Ureter (tissue), 1 donor: ENCODE data around the genes GPR149 and SSR3.

DNA sequence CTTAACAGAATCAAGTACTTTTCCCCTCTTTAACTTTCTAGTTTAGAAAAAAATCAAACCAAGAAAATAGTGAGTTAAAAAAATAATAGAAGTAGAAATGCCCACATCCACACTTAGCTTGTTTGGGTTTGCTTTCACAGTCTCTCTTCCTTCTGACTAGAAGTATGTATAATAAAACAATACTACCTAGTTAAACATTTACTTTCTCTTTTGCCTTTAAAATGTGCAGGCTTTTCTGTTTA, 1.9 kb downstream of the P2RY1 start:
- PRO-cap: no peak

DNA sequence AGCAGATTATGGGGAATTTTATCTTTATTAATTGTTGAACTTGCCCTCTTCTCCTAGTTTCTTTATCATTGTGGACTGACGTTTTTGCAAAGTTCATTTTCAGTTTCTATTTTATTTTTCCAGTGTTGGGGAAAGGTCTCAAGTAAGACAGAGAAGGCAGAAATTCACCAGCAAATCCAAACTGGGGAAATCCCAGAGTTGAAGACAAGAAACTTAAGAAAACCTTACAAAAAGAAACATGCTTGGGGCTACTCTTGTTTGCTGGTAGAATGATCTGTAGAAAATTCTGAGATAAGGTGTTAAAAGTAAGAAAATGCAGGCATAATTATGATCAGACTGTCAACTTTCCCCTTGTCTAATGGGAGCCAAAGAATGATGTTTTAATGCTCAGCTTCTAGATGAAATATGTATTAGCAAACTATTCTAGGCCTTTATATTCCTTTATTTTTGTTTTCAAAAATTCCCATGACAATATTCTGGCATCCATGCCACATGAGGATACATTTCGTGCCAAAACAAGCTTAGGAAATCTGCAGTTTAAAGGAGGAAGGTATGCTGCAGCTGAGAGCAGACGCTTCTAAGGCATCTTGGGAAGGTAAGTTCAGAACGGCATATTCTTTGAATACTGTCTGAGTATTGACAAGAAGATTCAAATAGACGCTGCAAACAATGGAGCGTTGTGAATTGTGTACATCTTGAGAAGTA, 158.4 kb downstream of the RAP2B start:
- PRO-cap: no peak

DNA sequence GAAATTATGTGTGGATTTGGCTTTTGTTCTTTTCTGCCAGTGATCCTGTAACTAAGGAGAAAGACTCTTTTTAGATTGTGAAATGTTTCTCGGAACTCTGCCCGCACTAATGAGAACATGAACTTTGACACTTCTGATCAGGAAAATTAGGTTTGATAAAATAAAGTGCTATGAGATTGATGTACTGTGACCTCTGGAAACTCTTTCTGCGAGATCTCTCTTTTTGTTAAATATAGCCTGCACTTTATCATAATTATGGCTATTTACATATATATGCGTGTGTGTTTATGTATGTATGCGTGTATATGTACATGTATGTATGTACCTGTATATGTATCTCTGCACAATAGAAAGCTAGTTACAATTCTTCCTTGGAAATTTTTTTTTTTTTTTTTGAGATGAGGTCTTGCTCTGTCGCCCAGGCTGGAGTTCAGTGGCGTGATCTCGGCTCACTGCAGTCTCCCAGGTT, 8.6 kb downstream of the ARHGEF26 start:
- PRO-cap: no peak

GRCh38 chr3:154429968-154430309, at the start of gene GPR149:
Gene GPR149 (minus strand): TSS chr3:154430190.
- PRO-cap: no peak

DNA sequence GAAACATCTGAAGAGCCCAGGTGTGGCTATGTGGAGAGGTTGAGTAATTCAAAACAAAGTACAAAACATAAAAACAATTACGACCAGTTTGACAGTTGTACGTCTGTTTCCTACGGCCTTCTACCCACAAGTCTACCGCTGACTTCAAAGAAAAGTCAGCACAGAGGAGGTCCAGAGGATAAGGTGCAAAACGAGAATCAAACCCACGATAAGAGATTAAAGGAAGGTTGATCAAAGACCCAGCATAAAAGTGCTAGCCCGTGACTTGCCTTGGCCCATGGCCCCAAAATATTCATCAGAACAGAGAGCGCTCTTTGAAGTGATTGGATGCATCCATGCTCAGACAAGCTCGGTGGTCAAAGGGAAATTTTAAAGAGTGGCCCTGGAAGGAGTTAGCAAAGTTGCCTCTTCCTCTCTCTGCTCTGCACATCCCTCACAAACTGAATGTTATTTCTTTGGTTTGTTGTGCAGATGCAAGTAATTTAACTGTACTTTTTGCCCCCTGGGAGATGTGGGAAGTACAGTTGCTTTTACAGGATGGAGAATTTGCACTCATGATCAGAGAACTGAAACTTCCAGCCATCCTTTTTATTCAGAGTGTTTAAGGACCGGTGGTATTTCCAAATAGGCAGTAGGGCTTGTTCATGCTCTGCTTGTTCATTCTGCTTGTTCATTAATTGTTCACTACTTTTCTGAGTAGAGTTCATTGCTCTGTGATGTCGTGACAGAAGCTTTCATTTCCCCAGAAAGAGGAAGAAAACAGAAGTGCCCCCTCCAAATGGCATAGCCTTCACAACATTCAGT, 31.1 kb downstream of the MME start:
- PRO-cap: no peak

DNA sequence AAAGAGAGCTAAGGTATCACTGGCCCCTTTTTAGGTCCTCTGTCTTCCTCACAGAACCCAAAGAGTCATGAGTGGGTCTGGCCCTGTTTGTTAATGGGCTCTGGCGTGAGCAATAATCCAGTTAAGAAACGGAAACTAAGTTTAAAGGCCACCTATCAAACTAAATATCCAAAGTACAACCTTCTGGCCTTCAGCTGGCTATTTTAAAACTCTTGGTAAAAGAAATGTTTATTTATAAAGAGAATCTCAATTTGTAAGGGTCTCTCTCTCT, 71.0 kb upstream of the STRIT1 start:
- PRO-cap: no peak

DNA sequence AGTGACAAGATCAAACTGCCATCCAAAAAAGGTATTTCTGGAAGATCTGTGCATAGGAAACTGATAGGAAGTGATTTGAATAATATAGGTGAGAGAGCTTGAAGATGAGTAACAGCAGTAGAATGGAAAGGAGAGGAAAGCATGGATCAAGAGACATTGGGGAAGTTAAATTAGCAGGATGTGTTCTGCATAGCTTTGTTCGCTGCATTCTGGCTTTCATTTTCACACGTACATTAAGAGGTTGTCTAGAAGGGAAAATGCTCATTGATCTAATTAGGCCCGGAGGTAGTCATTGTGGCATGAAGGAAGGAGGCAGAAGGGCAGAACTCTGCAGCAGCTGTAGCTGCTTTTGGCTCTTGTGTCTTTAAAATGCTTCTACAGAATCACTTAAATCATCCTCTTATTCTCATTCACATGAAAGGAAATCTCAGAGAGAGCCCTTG, 40.2 kb downstream of the KCNAB1 start:
- PRO-cap: no peak

DNA sequence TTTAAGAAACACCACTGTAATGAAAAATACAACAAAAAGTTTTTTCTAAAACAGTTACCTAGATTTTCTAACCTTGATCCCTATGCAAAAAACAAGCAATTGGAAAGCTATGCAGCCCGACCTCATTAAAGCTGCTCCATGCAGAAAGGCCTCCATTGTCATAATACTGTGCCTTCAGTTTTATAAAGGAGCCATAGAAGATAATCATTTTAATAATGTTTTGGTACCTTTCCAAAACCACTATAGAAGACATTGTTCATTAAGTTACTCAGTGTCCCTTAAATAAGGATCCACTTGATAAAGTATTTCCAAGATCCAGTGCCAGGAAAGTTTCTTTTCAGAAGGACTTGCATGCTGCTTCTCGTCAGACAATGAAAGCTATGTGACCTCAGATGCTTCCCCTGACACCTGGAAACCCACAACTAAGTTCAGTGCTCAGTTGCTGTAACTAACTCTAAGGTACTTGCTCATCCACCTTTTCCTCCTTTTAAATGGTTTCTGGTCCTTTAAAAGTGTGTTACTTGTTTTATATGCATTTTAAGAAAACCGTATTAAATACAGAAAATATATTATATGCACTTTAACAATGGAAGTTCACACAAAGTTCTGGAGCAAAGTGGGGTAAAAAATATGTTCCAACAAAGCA, 7.3 kb downstream of the SSR3 start:
- PRO-cap: no peak

DNA sequence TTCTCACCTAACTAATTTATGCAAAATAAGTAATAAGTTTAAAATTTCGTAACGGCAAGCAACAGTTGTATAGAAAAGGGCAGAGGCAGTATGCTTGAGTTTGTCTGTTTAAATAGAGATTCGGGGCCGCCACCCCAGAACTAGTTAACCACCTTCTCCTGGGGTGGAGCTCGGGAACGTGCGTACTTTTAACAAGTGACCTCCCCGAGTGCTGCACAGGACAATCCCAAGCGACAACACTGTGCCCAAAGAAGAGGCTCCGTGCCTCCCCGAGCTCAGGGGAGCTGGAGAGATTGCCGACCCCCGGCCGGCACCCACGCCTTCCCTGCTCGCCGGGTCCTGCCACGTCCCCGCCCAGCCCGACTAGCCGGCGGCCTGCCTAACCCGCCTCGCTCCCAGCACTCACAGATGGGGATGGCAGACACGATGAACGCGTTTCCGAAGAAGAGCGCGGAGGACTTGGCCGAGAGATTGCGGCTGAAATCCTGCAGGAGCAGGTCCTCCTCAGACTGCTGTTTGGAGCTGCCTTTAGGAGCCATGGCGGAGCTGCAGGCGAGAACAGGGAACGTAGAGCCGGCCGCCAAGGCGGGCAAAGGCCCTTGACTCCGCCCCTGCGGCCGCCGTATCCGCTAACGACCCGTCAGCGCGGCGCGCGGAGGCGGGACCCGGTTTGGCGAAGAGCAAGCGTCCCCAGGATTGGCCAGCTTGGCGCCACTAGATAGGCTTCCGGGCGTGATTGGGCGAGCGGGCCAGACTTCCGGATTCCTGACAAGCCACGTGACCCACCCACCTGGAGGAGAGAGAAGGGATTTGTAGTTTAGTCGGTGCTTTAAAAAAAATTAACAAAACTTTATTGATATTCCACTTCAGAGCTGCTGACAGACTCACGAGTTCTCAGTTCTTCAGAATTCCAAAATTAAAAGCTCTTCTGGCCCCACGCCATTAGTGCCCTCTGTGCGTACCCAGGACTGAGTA, at the start of gene SSR3:
Gene SSR3 (minus strand): TSS at position 567 of the 975 bp plus-strand sequence.
- PRO-cap: unidirectional peak, minus-strand start at position 341 of the sequence; bidirectional peak, plus-strand start at position 785 of the sequence, minus-strand start at position 567 of the sequence

GRCh38 chr3:156751230-156751879, 74.8 kb upstream of the LEKR1 start:
- PRO-cap: no peak

- PRO-cap: no peak
Measured at GRCh38 chr3:156817725-156818046, 8.5 kb upstream of the LEKR1 start.

GRCh38 chr3:156843362-156843885, 17.3 kb downstream of the LEKR1 start:
- PRO-cap: no peak

DNA sequence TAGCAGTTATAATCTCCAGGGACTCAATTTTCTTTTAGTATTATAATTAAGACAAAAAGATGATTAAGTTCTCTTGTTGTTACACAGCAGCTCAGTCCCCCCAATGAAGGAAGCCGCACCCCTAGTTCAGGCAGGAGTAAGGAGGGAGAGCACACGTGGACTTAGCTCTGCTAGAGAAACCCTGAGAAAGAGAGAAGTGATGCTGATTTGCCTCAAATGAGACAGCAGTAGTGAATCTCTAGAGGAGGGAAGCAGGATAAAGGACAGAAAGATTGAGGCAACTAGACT, 130.5 kb downstream of the CCNL1 start:
- PRO-cap: no peak

GRCh38 chr3:157087765-157088438, 72.0 kb downstream of the CCNL1 start:
- PRO-cap: no peak

DNA sequence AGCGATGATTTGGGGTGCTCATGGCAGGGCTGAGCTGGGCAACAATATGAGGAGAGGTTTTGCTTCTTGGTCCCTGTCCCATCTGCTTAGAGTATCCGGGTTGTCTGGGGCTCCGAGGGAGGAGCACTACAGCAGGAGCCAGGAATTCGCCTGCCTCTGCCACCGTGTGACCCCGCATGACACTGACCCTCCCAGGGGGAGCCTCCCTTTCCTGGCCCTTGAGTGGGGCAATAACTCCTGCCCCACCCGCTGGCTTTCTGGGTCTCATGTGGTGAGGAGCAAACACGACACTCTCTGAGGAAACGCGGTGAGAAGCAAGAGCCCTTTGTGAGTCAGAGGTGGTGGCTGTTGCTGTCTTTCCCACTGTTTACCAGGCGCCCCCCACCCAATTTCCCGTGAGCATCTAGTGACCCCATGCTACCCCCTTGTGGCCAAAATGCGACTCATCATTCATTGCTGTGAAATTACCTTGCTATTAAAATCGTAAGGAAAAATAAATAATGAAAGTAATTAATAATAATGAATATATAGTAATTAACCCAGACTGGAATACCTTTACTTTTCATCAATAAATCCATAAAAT, 29.5 kb downstream of the CCNL1 start:
- PRO-cap: no peak

GRCh38 chr3:157134532-157135370, 25.2 kb downstream of the CCNL1 start:
- PRO-cap: no peak

DNA sequence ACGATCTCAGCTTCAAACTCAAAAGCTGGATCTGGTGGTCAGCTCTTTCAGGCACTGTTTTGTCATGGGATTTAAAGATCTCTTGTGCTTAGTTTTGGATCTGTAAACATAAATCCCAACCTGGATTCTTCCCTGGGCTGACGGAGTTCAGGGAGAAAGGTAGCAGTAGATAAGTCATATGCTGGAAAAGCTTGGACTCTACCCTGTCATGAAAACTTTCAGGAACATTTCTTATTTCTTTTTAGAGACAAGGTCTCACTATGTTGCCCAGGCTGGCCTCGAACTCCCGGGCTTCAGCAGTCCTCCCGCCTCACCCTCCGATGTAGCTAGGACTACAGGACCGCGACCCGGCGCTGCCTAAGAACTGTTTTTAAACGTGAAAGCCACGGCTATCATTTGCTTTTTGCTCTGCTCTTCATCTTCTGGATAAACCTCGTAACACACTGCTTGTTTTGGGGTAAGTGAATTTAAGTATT, 14.2 kb upstream of the CCNL1 start:
- PRO-cap: no peak

DNA sequence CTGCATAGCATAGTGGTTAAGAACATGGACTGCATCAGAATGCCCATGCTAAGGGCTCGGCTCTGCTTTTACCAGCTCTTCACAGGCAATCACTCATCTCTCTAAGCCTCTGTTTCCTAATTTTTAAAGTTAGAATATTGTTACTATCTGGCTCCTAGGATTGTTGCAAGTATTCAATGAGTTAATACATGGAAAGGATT, 23.7 kb downstream of the VEPH1 start:
- PRO-cap: no peak

DNA sequence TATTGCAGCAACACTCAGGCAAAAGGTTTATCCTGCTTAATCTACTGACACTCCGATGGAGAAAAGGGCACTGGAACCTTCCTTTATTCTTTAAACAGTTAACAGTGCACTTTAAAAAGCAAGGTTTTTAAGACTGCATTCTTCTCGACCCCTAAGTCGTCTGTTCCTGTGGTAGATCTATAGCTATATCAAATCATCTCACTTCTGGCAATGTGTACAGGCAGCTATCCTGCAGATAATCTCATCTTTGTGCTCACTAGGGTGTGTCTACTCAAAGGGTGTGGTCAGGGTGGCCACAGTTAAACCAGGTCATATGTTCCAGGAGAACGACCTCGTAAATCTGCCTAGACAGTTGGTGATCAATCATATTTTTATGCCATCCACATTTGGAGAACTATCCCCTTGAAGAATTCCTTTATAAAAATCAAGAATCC, 3.1 kb downstream of the VEPH1 start:
- PRO-cap: no peak

GRCh38 chr3:157819082-157819456, 287.2 kb downstream of the SHOX2 start:
- PRO-cap: no peak